Vein endothelial cell (primary cell): Measurements from ENCODE around the gene SRRM4.

- CAGE, long polyA plus RNA: no peak
Measured at GRCh38 chr12:117028473-117029211, 70.6 kb downstream of the TESC start.

DNA sequence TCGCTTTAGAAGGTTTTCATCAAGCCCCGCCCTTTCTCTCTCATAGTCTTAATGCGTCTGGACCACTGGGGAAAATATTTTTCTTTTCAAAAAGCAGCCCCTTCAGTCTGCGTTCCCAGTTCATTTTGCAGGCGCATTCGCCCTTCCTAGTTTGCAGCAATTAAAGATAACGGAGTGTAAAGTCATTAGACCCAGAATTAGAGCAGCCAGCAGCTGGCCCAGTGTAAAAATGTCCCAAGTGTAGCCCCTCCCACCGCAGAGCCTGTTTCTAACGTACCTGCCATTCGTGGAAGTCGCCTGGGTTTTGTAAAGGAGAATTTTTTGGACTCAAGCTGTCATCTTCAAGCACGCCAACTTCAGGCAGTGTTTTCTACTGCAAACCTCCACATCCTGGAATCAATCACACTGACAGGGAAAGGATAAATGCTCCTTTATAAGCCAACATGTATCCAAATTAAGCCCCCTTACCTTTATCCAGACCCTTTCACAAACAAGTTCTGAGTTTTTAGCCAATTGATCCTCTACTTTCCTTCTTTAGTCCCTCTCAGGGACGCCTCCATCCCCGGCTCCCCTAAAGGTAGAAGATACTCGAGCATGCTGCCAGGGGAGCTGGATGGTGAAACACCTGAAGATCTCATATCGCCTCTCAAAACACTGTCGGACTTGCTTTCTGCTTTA is 68.6 kb downstream of the TESC start:
- CAGE, long polyA plus RNA: no peak

GRCh38 chr12:117032164-117033373 is 66.6 kb downstream of the TESC start:
- CAGE, long polyA plus RNA: no peak

DNA sequence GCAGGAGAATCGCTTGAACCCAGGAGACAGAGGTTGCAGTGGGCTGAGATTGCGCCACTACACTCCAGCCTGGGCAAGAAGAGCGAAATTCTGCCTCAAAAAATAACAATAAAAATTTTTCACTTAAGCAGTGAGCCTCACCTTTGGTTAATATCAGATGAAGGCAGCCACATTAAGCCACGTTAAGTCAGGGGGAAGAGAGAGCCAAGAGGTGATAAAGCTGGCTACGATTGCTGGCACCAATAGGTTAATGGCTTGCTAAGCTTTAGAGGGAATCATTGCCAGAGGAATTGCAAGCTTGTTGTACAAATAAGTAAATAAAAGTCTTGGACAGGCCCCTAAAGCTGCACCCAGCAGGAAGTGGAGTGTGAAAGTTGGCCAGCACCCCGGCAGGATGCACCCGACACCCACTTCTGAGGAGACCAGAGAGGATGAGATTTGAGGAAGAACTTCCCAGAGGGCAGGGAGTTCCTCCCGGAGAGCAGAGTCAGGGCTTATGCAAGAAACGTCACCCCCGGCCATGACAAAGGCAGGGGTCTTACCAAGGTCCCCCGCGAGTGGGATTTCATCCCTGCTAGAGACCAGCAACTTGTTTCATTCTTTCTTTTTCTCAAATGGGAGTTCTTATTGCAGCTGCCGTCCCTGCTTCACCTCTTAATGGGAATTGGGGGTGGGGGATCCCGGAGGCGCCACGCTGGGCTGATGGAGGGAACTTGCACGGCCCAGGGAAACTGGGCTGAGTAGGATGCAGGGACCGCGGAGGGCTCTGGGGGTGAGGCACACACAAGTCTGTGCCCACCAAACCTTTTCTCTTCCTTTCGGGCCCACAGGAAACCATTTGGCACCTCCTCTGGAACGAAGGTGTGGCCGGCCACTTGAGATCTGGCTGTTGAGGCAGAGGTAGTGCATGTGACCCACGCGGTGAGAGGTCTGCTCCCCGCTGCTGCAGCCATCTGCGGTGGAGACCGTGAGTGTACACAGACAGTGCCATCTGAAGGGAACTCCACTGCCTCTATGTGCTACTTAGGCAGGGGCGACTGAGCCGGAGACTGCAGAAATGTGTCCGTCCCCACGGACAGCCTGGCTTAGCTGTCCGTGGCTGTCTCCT is 41.7 kb upstream of the TESC start:
- CAGE, long polyA plus RNA: no peak

DNA sequence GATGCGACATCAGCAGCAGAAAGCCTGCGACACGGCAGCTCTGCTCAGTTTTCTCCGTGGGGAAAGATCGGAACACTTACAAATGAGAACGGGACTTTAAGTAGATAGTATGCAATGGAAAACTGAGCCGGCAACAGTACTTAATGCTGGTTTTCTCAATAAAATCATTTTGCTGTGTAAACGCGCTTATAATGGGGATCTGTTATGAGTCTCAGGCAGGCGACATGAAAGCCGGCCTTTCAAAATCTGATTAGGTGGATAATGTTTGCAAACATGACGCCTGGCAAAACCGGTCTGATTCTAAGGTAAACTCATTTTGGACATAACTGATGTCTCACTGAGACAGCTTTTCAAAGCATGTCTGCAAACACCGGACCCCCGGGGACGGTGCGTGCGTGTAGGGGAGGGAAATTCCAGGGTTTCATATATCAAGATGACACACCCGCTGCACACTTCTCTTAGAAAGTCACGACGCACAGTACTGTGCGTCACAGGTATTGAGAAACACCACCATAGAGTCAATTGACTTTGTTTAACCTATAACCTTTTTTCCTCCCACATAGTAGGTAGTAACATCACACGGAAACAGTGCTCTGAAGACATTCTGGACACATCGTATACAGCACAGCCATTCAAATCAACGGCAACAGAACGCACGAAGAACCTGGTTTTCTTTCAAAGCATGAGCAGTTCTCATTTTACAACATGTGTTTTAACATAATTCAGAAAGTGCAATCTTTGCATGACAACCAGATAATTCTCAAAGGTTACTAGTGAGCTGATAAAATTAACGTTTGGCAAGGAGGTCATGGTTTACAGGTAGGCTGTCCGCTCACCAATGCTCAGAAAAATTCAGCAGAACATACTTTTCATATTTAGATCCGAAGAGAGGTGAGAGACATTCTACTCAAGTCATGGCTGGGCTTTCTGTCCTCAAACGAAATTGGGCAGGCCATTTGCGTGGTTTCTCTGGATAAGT is 43.9 kb upstream of the TESC start:
- CAGE, long polyA plus RNA: no peak

DNA sequence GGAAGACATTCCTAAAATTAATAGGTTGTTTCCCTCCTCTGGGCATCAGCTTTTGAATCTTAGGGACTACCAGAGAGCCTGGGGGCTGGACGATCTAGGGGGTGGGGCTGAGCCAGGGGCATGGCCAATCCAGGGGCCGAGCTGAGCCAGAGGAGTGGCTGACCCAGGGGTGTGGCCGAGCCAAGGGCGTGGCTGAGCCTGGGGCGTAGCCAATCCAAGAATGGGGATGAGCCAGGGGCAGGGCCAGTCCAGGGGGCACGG is 219.2 kb upstream of the NOS1 start:
- CAGE, long polyA plus RNA: no peak

DNA sequence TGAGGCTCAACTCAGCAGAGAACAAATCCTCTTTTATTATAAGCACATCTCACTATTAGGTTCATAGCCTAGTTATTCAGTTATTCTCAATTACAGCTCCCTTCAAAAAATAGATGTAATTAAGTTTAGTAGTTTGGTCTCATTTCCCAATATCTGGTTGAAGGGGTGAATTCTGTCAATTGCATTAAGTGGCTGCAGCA is 223.8 kb upstream of the NOS1 start:
- CAGE, long polyA plus RNA: no peak

GRCh38 chr12:117686678-117687615 is 281.8 kb downstream of the KSR2 start:
- CAGE, long polyA plus RNA: no peak

GRCh38 chr12:118053034-118054010 is 7.7 kb downstream of the WSB2 start:
- CAGE, long polyA plus RNA: no peak

DNA sequence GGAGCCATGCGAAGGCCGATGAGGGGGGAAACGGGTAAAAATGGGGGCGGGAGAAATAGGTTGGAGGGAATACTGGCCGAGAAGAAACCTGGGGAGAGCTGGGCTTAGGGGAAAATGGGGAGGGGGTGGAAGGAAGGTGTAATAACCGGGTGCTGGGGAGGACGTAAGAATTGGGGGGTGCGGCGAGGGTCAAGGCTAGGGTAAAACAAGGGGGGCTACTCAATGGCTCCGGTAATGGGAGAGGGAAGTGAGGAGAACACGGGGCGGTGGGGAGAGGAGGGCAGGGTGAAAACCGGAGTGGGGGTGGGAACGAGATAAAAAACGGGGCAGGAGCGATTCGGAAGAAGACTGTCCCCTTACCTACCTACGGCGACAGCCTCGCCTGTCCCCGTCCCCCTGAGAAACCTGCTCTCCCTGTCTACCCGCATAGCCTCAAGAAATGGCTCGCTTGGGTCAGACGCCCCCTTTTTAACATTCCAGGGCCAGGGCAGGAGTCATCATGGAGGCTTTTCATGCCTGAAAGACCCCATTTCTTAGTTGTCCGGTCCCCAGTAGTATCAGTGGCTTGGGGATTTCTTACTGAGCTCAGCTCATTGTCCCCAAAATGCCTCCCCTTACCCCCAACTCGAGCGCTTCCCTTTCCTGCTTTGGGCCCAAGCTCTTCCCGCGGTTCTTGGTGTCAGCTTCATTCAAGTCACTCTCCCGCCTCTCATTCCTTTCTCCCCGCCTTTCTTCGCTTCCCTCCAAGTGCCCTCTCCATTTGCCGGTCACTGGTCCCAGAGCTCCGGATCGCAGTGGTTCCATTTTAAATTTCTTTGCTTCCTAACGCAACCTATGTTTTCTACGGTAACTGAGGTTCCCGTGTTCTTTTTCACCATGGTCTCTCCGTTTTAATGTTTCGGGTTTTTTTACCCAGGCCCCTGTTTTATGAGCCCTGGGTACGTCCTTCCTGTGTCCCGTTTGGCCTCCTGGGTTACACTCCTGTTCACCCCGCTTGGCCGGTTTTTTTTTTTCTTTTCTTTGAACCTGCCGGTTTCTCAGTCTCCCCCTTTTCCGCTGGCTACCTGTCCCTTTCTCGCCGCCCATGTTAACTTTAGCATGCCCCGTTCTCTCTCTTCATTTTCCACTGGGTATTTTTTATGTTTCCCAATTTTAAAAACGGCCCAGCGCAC is 1.1 kb upstream of the WSB2 start:
- CAGE, long polyA plus RNA: no peak

- CAGE, long polyA plus RNA: no peak
Measured at GRCh38 chr12:118102794-118103479, 874 bp downstream of the VSIG10 start.

DNA sequence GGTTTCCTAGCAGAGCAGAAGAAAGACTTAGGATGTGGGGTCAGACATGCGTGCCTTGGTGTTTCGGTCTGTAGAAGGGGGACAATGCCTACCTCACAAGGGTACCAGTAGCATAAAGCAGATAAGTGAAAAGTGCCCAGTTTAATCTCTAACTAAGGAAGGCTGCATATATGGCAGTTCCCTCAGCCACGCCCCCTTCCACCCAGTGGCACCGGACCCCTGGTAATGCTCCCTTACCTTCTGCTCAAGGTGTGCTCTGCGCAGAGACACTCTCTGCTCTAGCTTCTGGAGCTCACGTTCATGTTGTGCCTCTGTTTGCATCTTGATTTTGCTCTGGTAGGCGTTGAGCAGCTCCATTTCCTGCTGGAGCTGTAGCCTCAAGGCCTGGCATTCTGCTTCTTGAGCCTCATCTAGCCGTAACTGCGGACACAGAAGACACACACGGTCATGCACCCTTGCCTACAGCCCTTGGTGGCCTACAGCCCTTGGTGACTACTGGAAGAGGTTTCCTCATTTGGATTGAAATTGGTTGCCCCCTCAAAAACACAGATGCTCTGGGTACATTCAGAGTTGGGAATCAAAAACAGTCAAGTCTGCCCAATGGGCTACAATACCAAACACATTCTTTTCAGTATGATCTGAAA is 16.2 kb downstream of the PEBP1 start:
- CAGE, long polyA plus RNA: no peak

DNA sequence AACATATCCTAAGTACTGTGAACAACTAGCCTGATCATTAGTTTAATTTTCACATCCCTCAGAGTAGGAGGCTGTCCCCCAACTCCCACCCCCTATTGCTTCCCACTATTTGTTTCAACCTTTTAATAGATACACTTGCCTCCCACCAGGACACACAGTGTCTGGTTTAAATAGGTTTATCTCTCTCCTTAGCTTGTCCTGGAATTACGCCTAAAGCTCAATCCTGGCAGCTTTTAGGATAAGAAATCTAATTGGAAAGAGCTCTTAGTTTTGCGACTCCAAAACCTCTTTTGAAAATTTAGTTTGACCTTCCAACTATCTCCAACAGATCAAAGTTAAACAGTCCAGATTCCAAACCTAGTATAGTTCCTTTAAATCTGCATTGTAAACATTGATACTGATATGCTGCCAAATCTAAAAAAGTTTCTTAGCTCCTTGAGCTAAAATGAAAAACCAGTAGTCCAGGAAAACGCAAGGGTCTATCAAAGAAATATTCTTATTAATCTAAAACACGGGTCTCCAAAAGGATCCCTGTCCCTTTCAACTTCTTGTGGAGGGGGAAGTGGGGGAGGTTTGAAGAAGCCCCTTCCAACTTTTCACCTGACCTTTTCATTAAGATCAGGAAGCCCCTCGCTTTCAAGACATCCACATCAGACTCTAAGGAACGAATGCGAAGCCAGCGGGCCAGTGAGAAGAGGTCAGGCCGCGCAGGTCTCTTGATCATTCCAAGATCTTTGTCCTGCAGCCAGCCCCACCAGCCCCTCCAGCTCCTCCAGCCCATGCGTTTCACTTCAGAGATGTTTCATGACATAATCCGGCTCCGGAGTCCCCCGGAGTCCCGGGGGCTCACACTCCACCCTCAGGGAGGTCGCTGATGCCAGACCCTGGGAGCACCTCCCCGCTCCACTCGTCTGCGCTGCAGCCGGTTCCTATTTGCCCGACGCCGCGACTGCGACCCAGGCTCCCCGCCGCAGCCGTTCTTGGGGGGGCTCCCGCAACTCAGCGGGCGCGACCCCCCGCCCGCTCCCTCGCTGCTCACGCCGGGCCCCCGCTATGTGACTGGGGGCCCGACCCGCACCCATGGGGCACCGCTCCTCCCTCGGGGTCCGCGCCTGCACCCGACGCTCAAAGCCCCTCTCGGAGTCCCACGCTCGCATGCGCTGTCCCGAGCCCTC is 1.6 kb downstream of the TAOK3 start:
- CAGE, long polyA plus RNA: no peak

DNA sequence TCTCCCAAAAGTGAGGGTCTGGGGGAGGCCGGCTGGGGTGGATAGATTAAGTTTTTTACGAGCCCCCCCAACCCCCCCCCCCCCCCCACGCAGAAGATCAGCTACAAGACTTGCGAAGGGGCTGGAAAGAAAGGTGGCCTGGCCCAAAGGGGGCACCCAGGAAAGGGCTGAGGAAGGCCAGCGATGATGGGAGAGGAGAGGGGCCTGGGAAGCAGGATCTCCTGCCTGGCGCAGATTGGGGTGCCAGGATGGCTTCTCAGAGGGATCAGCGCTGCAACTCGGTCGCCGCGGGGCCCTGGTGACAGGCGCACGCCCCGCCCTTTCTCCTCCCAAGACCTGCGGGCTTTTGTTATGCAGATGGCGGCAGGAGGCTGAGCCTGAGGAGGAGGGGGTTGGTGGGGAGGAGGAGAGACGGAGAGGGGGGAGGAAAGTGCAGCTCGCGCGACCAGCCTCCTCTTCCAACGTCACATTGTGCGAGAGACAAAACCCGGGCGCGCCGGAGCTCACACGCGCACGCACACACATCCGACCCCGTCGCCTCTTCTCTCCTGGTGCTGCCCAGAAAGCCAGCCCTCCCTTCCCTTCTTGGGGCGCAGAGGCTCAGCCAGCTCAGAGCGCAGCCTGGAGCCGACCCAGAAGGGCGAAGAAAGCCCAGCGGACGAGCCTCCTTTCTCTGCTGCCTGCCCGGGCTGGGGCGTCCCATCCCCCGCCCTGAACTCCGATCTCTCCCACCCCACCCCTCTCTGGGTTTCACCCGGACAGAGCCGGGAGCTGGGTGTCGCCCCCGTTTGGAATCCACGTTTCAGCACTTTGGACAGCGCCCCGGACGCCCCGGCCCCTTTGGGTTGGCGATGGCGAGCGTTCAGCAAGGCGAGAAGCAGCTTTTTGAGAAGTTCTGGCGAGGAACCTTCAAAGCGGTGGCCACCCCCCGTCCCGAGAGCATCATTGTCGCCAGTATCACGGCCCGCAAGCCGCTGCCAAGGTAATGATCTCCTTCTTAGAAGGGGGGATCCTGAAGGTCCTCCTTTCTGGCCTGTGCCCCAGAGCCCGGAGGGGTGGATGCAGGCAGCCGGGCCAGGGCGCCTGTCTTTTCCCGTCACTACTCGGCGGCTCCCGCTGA is at the start of gene SRRM4:
TSS of gene SRRM4 (plus strand) at position 510 of the 1,120 bp plus-strand sequence.
- CAGE, long polyA plus RNA: no peak

DNA sequence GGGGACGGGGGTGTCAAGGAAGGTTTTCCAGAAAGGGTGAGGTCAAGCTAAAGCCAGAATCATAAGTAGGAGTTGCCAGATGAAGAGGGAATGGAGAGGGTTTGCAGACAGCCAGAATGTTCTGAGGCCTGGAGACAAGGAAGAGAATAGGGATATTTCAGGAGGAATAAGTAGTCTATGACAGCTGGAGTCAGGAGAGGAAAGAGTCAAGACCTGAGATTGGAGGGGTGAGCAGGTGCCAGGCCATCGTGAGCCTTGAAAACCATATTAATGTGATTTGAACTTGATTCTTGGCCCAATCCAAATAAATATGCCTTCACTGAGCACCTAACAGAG is 29.2 kb upstream of the HSPB8 start:
- CAGE, long polyA plus RNA: no peak

DNA sequence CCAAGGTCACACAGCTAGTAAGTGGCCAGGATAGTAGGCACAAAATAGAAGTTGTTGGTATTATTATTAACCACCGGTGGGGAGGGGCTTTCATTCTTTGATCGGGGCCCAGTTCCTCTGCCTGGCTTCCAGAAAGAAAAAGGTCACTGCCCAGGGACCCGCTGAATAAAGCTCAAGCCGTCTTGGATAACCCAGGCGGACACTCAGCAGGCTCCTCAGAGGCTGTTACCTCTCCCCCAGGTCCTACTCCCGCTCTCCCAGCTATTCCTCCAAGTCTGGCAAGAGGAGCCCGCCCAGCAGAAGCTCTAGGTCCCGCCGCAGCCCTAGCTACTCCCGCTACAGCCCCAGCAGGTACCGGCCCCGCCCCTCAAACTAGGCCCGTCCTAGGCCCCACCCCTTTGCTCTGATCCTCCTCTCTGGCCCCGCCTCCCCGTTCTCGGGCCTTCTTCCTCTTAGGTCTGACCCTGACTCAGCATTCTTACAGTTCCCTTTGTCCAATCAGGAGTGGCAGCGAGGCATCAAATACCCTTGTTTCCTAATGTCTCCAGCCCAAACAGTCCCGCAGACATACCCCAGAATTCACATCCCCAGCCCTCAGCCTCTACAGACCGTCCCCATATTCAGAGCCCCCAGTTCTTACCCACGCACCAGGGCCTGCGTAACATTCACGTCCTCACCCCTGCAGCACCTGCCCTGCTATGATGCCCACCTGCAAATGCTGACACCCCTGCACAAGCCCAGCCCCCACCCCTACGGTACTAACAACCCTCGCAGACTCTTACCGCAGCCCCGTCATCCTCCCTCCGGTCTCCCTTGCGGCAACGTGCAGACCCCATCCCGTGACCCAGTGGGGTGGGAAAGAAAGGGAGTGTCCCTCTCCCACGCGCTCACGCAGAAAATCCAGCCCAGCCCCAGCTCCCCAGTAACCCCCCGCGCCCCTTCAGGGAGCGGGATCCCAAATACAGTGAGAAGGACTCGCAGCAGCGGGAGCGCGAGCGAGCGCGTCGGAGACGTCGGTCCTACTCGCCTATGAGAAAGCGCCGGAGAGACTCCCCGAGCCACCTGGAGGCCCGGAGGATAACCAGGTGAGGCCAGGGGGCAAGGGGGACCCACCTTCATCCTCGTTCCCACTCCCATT is 25.1 kb upstream of the HSPB8 start:
- CAGE, long polyA plus RNA: no peak

DNA sequence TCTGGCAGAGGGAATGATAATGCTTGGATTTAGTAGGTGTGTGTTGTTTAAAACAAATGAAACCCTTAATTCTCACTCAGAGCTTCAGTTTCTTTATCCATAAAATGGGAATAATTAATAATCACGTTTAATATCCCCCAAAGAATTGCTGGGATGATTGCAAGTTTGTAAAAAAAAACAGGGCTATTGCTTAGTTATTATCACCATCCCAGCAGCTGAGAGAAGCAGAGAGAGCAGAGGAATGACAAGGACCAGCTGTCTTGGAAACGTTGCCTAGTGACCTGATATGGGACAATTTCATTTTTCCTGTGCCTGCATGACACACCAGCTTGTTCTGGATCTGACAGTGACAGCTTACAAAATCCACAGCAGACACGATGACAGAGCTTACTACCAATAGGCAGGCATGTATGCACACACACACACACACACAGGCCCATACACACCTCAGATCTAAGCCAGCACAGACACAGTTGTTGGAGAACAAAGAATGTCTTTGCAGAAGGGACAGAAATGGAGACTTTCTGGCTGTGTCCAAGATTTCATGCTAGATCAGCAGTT is 25.3 kb downstream of the HSPB8 start:
- CAGE, long polyA plus RNA: no peak

DNA sequence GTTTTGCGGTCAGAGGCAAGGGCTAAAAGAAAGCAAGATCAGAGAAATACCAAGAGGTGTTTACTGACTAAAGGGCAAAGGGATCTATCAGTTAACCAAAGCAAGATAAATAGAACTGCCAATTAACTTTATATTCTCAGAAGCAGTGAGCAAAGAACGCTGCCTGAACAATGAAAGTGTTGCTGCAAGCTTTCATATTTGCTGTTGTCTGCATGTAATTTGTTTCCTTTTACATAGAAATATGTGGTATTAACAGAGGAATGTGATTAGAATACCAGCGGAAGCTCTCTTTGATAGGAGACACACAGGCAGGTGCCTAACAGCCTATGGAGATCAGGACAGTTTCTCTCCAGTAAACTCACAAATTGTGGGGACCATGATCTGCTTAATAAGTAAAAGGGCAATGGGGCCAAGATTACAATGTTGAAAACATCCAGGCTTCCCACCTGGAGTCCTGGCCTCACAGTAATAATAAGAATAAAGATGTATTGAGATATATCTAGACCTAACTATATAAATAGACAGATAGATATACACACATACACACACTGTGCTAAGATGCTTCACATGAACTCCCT is 31.1 kb downstream of the CCDC60 start:
- CAGE, long polyA plus RNA: no peak

DNA sequence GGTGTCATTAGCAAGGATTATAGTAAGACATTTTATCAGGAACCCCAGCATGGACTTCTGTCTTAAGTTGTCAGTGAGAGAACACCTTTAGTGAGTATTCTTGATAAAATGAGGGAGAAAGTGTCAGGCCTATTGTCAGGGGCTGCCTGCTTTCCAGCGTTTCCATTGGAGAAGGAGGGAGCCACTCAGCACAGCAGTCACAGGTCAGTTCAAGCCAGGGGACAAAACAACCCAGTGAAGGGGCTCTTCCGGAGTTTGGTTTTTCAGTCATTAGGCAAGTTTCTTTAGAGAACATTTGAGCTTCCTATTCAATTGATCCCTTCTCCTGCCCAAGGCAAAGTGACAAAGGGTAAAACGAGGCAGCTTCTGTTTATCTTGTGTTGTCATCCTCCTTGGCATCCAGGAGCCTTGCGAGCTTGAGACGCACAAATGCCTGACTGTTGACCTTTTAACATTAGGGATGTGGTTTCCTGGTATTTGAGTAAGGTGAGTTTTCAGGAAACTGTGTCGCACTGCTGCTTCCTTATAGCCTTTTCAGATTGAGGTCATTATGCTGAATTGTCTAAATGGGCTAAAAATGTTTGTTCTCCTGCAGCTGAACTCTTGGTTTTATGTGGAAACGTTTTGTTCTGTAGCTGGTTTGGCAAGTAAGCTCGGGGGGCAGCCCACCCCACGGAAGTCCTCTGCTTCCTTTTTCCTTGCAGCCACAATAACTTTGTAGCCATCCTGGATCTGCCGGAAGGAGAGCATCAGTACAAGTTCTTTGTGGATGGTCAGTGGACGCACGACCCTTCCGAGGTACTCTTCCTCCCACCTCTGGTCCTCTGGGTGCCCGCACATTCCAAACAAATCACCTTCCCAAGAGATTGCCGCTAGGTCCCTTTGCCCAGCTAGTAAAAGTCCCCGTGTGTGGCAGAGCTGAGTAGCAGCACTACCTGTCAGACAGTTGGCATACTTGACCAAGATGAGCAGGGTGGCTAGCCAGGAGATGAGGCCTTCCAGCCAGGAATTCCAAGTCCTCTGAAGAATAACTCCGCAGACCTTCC is 5.7 kb downstream of the PRKAB1 start:
- CAGE, long polyA plus RNA: no peak

DNA sequence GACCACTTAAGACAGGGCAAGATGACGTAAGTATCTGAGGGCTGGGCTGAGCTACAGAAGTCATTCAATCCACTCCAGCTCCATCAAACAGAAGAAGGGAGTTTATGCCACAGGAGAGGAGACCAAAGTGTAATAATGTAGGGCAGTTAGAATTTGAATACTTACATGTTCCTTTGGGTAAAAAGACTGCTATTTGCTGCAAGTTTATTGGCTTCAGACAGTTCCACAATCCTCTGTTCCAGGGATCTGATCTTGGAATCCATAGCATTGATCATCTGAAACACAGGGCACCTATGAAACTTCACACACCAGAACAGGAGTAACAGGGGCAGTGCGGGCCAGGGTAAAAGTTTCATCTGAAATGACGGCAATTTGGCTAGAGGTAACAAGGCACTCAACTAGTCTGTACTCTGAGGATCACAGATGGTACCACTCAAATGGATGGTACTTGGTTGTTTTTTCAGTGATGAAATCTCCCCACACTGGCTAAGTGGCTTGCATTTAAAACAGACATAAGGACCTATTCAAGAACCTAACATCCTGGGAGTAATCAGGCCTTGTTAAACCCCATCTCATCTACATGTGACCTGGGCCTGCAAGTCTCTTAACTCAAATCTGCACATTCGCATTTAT is 90.6 kb downstream of the PRKAB1 start:
- CAGE, long polyA plus RNA: no peak